Subcutaneous adipose tissue (tissue), 3 donors: ENCODE measurements around the gene OXER1.

DNA sequence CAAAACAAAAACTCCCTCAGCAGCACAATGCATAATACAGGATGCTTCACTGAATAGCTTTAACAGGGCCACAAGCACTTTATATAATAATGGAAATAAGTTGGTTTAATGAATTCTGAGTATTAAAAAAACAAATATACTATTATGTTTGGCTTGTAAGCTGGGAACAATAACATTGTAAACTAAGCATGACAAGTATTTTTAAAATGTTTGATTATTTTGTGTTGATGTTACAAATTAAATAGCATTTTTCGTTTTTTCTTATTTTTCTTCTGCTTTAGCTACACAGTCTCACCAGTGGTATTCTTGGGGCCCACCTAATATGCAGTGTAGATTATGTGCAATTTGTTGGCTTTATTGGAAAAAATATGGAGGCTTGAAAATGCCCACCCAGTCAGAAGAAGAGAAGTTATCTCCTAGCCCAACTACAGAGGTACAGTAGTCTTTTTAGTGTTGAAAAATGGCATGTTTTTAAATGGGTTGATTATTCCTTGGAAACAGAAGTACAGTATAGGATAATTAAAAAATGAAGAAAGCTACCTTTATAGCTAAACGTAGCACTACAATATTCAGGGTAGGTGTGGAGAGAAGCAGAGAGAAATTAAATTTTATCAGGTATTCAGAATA lies 56.2 kb downstream of the OXER1 start:
- PRO-cap, result no peak
- RAMPAGE, long total RNA, 3 experiments, result no peak in any of the 3 experiments

- PRO-cap, result no peak
- RAMPAGE, long total RNA, 3 experiments, result no peak in any of the 3 experiments
These were observed 41.5 kb downstream of the OXER1 start for GRCh38 chr2:42722427-42722866.

DNA sequence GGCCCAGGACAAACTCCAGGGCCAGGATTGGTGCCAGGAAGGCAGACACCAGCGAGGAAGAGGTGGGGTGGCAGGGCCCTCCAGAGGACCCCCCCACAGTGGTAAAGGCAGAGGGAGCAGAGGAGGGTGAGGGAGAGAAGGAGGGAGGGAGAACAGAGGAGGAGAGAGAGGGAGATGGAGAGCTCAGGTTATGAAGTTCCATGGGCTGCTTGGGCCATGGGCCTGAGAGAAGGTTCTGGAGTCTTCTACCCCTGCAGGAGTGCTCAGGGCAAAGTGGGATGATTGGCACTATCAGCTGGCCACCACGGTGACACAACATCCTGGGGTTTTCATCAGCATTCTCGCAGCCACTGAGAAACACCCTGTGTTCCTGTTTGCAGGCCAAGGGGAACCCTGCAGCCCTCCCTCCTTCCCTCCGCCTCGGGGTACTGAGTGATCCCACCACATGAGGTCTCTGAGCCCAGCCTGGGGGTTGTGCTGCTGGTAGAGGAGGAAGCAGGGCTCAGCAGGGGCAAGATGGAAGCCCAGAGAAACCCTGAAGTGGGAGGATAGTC lies at the start of gene OXER1:
Gene OXER1 (minus strand): TSS at position 275 of the 554 bp plus-strand sequence.
- PRO-cap, result no peak
- RAMPAGE, long total RNA, 3 experiments, result no peak in any of the 3 experiments

GRCh38 chr2:42964650-42965207 lies 172.3 kb upstream of the HAAO start:
- PRO-cap, result no peak
- RAMPAGE, long total RNA, 3 experiments, result no peak in any of the 3 experiments

GRCh38 chr2:43042085-43042411 lies 184.4 kb downstream of the ZFP36L2 start:
- PRO-cap, result no peak
- RAMPAGE, long total RNA, 3 experiments, result no peak in any of the 3 experiments

- PRO-cap, result no peak
- RAMPAGE, long total RNA, 3 experiments, result no peak in any of the 3 experiments
These were observed 158.5 kb downstream of the ZFP36L2 start for GRCh38 chr2:43067702-43068478.

DNA sequence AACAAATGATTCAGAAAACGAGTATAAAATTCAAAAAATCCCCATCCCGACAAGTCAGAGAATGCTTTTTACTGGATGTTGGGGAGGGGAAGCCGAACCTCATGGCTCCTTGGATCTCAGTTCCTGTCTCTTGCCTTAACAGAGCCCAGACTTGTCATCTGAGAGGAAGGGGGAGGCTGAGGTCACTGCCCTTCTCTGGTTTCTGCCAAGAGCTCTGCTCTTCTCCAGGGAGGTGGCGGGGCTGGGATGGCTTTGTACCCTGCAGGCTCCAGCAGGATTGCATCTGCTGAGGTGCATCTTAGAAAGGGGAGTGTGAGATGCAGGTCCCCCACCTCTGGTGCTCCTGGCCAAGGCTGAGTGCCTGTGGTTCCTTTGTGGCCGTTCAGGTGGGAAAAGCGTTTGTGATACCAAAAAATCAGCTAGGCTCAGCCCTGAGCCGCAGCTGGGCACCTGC lies 142.3 kb downstream of the ZFP36L2 start:
- PRO-cap, result no peak
- RAMPAGE, long total RNA, 3 experiments, result no peak in any of the 3 experiments

DNA sequence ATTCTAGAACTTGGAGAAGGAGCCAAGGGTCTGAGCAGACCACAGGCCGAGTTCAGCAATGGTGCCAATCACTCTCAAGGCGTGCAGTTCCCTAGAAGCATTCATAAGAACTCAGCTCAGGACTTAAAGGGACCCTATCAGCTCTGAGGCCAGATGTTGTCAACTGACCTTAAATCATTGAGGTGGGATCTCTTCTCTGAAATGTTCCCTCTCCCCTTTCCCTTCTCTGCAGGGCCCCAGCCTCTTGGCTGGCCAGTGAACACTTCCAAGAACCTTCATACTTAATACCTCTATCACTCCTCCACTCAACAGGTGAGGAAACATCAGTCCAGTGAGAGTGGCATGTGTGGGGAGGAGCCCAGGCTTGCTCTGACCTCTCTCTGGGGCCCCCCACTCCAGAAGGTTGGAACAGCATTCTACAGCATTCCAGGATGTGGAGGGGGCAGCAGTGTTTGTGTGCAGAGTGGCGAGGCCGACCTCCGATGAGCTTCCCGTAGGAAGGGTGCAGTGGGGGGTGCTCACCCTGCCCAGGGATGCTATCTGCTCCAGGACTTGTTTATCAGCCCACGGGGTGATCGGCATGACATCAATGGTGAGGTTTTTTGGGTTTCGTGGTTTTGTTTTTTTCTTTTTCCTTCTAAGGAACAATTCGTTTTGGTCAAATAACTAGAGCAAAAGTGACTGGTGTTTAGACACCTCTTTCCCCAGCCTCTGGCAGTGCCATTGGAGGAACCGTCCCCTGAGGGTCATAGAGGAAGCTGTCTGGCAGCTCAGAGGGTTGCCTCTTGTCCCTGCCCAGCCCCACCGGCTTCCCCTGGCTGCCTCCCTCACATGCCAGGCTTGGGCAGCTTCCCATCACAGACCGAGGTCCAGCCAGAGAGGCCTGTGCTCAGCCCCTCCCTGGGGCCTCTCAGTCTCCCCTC lies 96.7 kb downstream of the ZFP36L2 start:
- PRO-cap, result bidirectional peak, plus-strand start at position 858 of the sequence, minus-strand start at position 542 of the sequence
- RAMPAGE, long total RNA, 3 experiments, result no peak in any of the 3 experiments

DNA sequence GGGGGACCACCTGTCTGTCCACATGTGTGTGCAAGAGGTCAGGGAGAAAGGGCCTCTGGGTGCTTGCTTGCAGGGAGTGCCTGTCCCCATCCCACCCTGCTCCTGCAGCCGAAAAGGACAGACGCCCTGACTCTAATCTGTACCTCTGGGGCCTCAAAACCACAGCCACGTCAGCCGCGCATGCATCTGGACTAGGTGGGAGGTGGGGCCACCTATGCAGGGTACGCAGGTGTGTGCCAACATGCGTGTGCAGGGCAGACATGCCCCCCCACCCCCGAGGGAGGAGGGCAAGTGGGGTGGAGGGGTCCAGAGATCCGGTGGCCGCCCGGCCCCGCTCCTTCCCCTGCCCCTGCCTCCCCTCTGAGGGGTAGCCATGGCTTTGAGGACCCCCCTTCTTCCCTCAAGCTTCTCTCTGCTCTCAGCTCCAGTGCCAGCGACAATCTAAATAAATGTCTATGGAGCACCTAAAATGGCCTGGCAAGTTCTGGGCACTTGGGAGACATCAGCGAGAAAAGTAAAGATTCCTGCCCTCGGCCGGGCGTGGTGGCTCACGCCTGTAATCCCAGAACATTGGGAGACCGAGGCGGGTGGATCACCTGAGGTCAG lies 91.9 kb downstream of the ZFP36L2 start:
- PRO-cap, result no peak
- RAMPAGE, long total RNA, 3 experiments, result no peak in any of the 3 experiments

GRCh38 chr2:43169866-43170255 lies 56.5 kb downstream of the ZFP36L2 start:
- PRO-cap, result no peak
- RAMPAGE, long total RNA, 3 experiments, result no peak in any of the 3 experiments

DNA sequence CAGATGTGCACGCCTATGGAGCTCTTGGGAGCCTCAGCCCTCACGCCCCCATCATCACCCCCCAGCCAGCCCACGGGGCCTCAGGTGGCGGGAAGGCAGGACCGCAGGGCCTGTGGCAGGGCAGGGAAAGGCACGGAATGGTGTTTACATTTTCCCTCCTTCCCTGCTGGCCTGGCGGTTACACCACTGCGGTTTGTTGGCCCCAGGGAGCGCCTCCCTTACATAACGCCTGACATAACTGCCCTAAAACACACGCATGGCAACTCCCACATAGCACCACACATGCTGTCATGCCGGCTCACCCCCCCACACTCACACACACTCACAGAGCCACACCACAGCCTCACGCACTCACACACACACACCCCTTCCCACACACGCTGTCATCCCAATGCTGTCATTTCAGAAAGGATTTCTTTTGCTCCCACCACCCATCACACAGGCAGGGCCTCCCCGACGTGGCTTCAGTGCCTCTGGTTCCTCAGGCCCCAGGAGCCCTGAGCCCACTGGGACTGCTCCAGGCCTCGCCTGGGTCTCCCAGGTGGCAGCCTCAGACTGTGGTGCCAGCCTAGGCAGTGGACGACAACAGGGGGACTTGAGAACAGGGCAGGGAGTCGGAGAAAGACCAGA lies 15.7 kb downstream of the ZFP36L2 start:
- PRO-cap, result no peak
- RAMPAGE, long total RNA, 3 experiments, result no peak in any of the 3 experiments

DNA sequence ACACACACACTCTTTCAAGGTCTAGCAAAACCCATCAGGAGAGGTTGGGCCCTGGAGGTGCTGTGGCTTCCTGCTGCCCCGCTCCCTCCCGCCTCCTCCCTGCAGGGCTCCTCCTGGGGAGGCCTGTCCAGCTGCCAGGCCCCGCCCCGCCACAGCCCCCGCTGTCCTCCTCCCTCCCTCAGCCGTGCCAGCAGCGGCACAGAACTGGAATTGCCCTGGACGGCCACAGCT lies 6.8 kb downstream of the ZFP36L2 start:
- PRO-cap, result bidirectional peak, plus-strand start at position 196 of the sequence, minus-strand start at position 98 of the sequence
- RAMPAGE, long total RNA, 3 experiments, result no peak in any of the 3 experiments

DNA sequence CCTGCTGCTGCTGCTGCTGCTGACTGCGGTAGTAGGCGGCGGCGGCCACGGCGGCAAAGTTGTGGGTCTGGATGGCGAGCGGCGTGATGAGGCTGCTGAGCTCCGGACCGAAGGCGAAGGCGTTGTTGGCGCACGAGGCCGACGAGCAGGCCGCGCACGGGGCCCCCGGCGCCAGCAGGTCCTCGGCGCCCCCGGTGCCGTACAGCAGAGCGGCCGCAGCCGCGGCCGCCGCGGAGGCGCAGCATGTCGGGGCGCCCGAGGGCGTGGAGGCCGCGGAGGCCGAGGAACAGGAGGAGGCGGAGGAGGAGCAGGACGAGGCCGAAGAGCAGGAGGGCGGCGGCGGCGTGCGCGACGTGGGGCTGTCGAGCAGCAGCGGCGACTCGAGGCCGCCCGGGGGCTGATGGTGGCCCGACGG lies 1.8 kb downstream of the ZFP36L2 start:
- PRO-cap, result no peak
- RAMPAGE, long total RNA, 3 experiments, result no peak in any of the 3 experiments

DNA sequence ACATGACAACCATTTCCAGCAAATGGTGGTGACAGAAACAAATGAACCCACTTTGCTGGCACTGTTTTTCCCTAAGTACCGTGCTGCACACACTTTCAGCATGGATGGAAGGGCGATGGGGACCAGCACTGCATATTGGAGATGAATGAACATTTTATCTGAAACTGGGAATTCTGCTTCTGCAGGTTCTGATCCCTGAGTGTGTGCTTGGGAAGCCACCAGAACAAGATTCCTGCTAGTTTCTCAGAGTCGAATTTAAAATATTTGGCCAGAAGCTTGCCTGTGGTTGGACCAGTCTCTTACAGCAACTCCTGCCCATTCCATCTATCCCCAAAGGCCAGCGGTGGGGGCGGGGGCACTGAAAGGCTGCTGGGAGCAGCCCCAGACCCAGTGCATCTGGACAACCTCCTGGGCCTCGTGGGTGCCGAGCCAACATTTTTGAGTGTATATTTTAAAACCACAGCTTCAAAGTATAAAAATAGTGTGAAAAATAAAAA lies 38.5 kb upstream of the ZFP36L2 start:
- PRO-cap, result no peak
- RAMPAGE, long total RNA, 3 experiments, result no peak in any of the 3 experiments

GRCh38 chr2:43267341-43267897 lies 41.0 kb upstream of the ZFP36L2 start:
- PRO-cap, result unidirectional peak, minus-strand start at chr2:43267539
- RAMPAGE, long total RNA, 3 experiments, result no peak in any of the 3 experiments

GRCh38 chr2:43375549-43376422 lies 149.4 kb upstream of the ZFP36L2 start:
- PRO-cap, result no peak
- RAMPAGE, long total RNA, 3 experiments, result no peak in any of the 3 experiments

GRCh38 chr2:43536993-43537588 lies 58.7 kb downstream of the THADA start:
- PRO-cap, result bidirectional peak, plus-strand start at chr2:43537398, minus-strand start at chr2:43537293
- RAMPAGE, long total RNA, 3 experiments, result no peak in any of the 3 experiments

DNA sequence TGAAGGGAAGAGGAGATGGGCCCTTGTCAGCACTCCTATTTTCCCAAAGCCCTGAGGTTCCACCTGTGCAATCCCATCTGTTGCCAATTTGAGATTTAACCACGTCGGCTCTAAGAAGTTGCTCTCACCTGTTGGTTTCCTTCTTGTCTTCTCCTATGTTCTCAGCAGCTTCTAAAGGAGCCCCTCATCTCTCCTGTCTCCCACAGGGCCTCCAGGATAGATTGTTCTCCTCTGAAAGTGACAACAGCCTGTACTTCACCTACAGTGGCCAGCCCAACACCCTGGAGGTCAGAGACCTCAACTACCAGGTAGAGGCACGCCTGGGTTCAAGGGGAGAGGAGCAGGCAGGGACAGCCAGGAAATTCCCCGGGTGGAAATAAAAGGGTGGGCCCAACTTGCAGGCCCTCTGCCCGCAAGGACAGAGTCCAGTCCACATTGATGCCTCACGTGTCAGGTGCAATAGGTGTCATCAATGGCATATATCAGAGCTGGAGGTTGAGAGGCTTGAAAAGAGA lies 5.6 kb downstream of the ABCG8 start:
- PRO-cap, result no peak
- RAMPAGE, long total RNA, 3 experiments, result no peak in any of the 3 experiments

GRCh38 chr2:43905398-43906090 lies 66.8 kb downstream of the ABCG8 start:
- PRO-cap, result no peak
- RAMPAGE, long total RNA, 3 experiments, result no peak in any of the 3 experiments

DNA sequence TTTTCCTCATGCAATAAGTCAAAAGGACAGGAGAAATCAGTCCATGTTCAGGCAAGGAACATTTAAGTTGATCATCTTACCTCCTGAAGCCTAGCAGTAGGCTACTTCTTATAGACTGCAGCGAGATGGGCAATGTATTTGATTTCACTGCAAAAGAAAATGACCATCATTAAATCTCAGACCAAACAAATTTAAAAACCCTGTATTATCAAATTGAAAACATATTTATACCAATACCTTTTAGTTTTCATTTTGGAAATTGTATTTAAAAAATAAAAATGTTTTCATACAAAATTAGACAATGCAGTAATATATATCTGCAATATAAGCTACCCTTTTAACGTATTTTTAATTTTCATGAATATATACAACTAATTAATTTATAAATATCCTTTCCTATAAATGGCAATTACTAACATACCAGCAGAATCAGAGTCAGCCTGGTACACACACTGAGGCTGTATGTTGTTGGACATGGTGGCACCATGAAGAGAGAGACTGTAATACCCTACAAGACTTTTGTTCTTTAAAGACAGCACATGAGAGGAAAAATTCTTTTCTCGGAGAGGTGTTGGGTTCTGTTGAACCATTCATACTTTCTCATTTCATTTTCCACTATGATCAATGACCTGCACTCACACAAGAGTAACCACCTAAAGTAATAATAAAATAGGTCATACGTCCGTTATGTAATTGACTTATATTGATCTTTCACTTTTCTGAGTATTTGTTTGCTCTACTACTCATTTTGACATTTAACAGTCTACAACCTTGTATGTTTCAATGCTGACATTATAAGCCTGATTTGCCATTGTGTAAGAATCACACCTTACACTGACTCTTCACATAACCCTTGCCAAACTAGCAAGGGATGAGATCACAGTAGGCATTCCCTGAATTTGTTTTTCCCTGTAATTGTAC lies 38.2 kb downstream of the LRPPRC start:
- PRO-cap, result no peak
- RAMPAGE, long total RNA, 3 experiments, result no peak in any of the 3 experiments